SK-N-DZ (cell line): Measurements from ENCODE around the gene TUBB8B.

DNA sequence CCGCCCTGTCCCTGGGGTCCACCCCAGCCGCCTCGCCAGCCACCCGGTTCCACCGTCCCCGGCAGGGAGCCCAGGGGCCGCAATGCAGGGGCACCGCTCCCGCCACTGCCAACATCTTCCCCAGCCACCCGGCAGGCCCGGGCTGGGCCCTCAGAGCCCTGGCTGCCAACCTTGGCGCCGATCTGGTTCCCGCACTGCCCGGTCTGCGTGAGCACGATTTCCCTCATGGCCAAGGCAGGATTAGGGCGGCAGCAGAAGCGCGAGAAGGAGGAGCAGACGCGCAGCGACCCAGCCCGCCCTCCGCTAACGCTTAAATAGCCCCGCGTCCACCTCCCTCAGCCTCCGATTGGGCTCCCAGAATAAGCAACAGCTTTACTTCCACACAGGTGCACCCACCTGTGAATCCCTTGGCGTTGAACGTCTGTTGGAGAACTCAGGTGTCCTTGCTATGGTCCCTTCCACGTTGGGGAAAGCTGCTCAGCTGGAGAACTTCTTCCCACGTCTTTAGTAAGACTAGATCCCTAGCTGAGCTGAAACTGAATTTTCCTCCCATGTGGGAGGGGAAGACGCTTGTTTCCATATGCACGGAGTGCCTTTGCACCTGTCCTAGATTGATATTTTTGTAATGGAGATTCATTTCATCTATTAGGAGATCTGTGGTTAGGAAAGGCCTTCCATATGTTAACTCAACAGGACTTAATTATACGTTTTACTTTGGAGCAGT lies at the start of gene TUBB8B:
Gene TUBB8B (minus strand): TSS at position 285 of the 724 bp plus-strand sequence.
RAMPAGE:
- cytosol, long total RNA, result no peak
- nucleus, long total RNA, result no peak

GRCh38 chr18:136311-136934 lies 21.9 kb upstream of the USP14 start:
RAMPAGE:
- cytosol, long total RNA, result no peak
- nucleus, long total RNA, result no peak

DNA sequence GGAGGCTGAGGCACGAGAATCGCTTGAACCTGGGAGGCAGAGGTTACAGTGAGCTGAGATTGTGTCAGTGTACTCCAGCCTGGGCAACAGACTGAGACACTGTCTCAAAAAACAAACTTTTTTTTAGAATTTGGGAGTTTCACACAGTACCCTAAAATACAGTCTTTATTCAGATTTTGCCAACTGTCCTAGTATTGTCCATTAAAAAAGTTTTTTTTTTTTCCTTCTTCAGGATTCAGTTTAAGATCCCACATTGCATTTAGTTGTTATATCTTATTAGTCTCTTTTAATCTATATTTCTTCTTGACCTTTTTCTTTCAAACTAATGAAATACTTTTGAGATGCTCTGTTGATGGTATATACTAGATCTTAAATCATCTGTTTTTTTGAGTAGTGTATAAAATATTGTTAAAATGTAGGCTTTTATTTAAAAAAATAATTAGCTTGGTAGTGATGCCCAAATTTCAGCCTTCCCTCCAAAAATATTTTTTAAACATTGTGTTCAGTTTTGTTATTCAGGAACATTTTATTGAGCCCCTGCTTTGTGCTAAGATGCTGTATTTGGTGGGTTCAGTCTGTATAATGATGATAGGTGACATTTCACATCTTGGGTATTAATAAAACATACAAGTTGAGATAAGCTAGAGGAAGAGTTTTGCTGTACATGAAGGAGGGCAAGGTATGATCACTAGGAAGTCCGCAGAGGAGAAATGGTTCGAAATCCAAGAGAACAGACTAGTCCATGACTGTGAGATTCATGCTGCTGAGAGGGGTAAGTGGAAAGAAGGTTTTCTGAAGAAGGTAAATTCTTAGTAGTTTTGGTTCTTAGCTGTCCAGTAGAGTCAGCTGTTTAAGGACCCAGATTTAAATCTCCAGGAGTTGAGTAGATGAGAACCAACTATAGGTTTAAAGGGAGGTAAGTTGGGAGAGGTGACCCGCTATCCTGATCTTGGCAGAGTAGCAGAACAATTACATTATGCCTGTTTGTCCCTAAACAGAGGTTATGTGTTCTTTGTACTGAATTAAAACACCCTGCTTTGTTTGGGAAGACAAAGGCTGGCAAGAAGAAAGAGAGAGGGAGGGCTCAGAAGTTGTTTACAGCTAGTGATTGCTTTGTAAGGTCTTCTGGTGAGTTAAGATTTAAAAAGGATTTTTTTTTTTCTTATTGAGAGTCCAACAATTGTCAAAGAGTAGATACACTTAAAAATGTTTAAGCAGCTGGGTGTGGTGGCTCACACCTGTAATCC lies 36.9 kb downstream of the USP14 start:
RAMPAGE:
- cytosol, long total RNA, result no peak
- nucleus, long total RNA, result no peak

RAMPAGE:
- cytosol, long total RNA, result no peak
- nucleus, long total RNA, result no peak
Observed at GRCh38 chr18:254130-254600, 13.7 kb downstream of the THOC1 start.

GRCh38 chr18:261652-262171 lies 6.1 kb downstream of the THOC1 start:
RAMPAGE:
- cytosol, long total RNA, result no peak
- nucleus, long total RNA, result no peak

RAMPAGE:
- cytosol, long total RNA, result start-site peak on the plus strand at chr18:659656-659714, 31 and 77 reads in 2 replicates
- nucleus, long total RNA, result no peak
Observed at GRCh38 chr18:659517-659803, 2.0 kb downstream of the TYMS start.

DNA sequence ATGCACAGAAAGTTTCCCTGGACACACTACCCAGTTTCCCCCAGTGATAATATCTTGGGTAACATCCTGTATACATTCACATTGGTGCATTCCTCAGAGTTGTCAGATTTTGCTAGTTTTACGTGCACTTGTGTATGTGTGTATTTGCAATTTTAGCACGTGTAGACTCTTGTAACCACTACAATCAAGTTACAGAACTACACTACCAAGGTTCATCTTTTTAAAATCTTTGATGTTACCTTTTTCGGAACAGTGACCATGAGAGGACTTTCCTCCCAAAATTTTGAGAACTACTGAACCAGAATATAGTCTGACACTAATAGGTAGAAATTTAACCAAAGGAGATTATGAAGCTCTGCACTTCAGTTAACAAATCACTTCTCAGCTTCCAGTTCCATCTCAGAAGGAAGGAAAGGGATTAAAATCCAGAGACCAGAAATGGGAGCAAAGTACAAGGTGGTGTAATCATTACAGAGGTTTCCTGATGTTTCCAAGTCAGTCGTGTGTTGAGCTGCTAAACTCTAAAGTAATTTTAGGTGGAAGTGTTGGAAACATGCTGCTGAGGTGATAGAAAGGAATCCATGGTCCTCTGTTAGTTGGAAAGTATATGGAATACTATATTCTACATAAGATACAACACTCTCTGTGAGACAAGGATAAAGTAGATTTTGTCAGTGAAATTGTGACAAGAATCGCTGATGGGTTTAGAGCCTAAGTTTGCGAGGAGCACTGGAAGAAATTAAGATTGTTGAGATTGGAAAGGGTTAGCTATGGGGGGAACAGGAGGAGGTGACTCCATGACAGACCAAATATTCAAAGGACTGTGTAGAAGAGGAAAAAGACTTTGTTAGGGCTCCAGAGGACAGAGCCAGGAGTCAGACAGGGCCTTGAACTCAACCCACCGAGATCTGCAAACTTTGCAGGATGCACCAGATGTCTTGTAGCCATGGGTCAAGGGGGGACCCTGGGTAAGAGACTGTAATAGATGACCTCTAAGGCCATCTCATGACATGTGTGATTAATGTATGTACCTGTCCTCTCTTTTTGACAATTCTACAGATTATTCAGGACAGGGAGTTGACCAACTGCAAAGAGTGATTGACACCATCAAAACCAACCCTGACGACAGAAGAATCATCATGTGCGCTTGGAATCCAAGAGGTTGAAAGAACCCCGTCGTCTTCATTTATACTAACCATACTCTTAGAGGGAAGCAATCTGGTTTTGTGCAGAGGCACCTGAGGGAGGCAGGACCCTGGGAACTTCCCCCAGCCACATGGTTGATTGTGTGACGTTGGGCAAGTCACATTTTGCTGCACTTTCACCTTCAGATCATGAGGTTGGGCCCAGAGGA lies 11.0 kb downstream of the TYMS start:
RAMPAGE:
- cytosol, long total RNA, result no peak
- nucleus, long total RNA, result no peak

DNA sequence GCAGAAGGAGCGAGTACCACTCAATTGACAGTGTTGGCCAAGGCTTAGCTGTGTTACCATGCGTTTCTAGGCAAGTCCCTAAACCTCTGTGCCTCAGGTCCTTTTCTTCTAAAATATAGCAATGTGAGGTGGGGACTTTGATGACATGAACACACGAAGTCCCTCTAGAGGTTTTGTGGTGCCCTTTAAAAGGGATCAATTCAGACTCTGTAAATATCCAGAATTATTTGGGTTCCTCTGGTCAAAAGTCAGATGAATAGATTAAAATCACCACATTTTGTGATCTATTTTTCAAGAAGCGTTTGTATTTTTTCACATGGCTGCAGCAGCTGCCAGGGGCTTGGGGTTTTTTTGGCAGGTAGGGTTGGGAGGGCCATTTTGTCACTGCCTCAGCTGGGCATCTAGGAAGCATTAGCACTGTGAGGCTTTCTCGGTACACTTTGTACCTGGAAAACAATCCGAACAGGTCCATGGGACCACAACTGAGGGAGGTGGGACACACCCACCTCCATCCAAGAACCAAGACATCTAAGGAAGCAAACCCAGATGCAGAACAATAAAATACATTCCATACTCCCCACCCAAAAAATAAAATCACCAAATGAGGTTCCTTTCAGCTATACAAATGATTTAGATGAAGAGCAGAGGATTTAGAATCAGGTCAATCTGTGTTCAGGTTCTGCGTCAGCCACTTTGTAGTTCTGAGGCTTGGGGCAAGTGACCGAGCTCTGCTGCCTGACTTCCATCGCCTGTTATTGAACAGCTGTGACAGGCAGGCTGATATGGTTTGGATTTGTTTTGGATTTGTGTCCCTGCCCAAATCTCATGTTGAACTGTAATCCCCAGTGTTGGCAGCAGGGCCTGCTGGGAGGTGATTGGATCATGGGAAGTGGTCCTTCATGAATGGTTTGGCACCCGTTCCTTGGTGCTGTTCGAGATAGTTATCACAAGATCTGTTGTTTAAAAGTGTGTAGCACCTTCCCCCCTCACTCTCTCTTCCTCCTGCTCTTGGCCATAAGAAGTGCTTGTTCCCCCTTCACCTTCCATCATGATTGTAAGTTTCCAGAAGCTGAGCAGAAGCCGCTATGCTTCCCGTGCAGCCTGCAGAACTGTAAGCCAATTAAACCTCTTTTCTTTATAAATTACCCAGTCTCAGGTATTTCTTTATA lies 18.4 kb downstream of the TYMS start:
RAMPAGE:
- cytosol, long total RNA, result no peak
- nucleus, long total RNA, result no peak

GRCh38 chr18:681301-681847 lies 23.9 kb downstream of the TYMS start:
RAMPAGE:
- cytosol, long total RNA, result no peak
- nucleus, long total RNA, result no peak

DNA sequence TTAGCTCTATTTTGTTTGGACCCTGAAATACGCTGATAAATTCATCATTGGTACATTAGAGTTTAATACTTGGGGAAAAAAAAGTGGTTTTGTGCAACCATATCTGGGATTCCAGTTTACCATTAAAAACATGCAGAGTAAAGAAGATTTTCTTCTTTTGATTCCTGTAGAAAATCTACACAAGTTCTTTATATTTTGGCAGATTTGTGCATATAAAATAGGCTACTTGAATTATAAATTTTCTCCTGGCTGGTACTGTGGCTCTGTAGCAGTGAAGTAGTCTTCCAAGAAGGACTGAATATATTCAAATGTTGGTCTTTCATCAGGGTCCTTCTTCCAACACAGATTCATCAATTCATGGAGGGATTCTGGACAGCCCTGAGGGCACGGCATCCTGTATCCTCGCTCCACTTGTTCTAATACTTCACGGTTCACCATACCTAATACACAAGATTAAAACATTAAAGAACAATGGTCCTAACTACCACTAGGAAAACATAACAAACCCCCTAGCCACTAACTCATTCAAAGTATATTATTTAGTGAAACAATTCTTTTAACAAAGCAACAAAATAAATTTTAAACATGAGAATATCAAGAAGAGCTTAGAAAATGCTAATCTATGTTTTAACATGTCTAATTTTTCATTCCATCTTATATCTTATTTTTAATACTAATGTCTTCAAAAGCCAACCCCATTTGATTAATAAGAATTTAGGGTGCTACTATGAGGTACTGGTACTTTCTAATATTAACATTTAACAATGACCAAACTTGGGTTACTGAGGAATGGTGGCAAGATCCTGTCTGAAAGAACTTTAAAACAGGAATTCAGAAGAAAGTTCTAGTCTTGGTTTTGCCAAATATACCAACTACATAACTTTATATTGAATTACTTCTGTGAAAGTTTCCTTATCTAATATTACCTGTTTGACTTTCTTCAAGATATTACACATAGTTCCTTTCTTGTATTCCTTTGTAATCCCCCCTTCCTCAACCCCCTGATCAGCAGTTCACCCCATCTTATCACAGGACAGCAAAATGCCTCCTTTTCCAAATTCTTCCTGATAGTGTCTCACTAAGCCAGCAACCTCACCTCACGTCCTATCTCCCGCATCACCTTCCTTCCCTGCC lies 12.1 kb upstream of the ENOSF1 start:
RAMPAGE:
- cytosol, long total RNA, result no peak
- nucleus, long total RNA, result no peak

DNA sequence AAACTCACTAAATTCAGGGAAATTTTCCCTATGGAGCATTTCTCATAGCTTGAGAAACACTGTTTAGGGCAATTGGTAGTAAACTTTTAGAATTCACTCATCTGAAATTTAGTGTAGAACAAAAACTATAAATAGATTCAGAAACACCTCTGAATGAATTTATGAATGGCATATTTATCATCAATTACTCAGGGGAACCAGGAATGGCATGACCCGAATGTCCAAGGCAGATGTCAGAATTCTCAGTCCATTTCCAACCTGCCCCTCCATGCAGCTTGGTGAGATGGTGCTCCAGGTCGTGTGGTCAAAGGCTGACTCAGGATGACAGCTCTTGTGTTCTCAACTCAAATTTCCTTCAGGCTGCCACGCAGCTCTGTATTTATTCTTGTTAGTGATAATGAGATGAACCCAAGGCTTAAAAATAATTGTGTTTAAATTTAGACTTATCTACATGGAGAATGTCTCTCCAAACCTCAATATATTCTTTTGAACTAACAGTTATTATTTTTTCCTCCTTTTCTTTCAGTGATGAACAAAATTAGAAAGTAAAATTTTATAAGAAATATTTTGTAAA lies 146.9 kb downstream of the METTL4 start:
RAMPAGE:
- cytosol, long total RNA, result no peak
- nucleus, long total RNA, result no peak

GRCh38 chr18:2673180-2673454 lies 17.6 kb downstream of the SMCHD1 start:
RAMPAGE:
- cytosol, long total RNA, result no peak
- nucleus, long total RNA, result no peak

GRCh38 chr18:2688003-2689119 lies 32.8 kb downstream of the SMCHD1 start:
RAMPAGE:
- cytosol, long total RNA, result no peak
- nucleus, long total RNA, result no peak

DNA sequence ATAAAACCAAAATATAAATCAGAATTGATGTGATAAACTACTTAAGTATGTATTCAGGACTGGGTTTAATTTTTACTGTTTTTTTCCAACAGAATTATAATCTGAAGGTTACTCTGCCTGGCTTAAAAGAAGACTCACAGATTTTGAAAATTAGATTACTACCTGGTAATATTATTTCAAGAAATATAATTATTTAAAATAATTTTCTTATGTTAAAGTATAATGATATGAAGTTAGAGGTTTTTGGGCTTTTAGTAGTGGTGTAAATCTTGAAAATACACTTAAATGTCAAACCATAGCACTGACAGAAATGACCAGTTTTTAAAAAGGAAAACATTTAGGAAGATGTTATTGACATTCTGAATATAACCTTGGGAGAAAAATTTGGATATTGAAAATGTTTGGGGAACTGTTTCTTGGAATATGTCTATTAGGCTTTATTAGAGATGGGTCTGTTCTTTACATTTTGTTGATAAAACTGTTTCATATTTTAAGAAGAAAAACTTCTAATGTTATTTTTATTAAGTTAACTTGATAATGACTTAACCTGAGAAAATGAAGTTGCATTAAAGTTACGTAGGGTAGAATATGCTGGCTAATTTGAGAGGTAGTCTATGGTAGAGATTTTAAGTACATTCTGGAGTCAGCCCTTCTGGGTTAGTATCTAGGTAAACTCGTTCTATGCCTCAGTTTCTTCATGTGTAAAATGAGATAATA lies 71.0 kb downstream of the SMCHD1 start:
RAMPAGE:
- cytosol, long total RNA, result no peak
- nucleus, long total RNA, result no peak

DNA sequence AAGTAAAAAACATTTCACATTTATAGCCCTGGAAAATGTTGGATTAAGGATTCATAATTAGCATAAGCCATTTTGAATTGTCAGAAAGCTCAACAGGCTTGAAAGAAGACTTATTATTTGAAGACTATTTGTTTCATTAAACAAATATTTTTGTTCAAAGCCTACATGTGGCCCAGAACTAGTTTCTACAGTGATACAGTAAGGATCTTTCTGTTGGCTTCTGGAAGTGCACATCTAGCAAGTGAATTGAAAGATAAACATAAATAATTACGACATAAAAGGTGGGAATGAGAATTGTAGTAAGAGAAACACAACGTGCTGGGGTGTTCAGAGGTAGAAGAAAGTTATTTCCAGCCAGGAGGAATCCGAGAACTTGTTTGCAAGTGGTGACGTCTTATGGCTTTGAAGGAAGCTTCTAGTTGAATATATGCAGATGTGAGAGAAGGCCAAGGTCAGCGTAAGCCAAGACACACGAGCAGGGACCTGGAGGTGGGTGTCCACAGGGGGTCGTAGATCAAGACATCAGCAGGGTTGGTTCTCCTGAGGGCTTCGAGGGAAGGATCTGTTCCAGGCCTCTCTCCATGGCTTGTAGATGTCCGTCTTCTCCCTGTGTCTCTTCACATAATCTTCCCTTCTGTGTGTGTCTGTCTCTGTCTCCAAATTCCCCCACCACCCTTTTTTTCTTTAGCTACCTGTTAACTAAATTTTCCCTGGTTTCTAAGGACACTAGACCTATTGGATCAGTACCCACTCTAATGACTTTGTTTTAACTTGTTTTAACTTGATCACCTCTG lies 23.7 kb downstream of the EMILIN2 start:
RAMPAGE:
- cytosol, long total RNA, result no peak
- nucleus, long total RNA, result no peak

GRCh38 chr18:2891778-2892282 lies 45.0 kb downstream of the EMILIN2 start:
RAMPAGE:
- cytosol, long total RNA, result no peak
- nucleus, long total RNA, result no peak

DNA sequence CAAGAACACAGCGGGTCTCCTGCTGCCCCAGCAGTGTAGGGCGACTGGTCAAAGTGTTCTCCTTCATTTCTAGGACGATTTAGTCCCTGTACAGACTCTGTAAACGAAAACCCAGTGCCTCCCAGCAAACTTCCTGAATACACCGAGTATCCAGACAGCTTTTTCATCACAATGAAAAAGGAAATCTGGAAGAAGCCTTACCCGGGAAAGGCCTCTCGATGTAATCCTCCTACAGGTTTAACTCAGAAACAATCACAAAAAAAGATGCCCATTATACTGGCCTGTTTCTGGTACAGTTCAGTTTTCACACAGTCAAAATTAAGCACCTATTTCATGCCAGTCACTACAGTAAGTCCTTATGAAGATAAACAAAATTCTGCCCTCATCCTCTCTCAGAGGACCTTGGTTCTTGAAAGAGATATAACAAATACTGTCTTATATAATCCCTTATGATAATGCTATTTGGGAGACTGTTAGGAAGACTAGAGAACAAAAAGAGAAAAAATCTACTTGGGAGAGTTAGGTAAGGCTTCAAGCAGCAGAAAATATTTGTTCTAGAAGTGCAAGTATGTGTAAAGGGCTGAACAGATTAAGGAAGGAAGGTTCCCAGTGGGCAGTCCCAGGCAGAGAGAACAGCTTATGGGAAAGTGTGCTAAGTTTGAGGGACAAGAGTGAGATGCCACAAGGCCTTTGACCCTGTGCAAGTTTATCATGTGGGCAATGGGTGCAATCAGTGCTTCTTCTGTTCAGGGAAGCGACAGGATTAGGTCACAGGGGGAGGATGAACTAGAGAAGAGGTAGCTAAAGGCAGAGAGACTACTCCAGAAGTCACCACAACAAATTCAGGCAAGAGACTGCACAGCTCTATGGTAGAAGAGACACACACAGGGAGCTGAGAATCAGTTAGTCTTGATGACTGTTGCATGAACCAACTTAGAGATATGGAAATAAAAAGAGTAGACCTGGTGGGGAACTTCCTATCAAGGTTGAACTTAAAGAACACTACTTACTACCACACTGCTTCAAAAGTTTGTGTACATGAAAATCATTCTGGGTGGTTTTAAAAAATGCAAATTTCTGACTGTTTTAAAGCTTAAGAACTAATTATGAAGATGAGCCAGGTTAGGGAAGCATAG lies 44.5 kb downstream of the LPIN2 start:
RAMPAGE:
- cytosol, long total RNA, result no peak
- nucleus, long total RNA, result no peak

GRCh38 chr18:2982334-2983334 lies 30.3 kb downstream of the LPIN2 start:
RAMPAGE:
- cytosol, long total RNA, result no peak
- nucleus, long total RNA, result no peak

DNA sequence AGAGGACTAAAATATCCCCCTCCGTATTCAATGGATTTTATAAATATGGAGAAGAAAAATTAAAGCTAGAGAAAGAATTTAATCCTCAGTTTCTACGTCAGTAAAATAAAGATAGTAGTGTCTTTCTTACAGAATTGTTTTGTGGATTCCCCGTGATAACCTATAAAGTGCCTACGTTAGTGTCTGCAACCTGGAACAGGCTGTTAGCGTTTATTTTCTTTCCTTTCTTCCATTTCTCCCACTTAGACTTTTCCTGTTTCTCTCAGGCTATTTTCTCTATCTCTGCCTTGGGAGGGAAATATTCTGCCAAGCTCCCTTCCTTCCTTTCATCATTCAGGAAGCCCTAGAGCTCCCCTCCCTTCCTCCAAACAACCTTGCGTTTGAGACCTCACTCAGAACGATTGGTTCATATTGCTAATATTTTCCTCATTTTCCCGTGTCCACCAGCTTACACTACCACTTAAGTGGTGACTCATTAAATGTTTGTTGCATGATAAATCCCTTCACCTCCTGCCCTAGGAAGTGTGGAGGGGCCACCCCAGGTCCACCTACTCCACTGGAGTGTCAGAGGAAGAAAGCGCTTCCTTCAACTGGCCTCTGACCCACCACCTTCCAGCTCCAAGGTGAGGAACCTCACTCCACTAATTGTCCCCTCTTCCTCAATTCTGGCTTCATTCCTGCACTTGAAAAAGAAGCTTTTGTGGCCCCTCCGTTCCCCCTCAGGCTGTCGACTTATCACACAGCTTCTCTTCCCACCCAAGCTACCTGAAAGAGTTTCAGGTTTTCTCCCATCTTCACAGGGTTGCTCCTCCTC lies 2.2 kb upstream of the LPIN2 start:
RAMPAGE:
- cytosol, long total RNA, result no peak
- nucleus, long total RNA, result no peak

DNA sequence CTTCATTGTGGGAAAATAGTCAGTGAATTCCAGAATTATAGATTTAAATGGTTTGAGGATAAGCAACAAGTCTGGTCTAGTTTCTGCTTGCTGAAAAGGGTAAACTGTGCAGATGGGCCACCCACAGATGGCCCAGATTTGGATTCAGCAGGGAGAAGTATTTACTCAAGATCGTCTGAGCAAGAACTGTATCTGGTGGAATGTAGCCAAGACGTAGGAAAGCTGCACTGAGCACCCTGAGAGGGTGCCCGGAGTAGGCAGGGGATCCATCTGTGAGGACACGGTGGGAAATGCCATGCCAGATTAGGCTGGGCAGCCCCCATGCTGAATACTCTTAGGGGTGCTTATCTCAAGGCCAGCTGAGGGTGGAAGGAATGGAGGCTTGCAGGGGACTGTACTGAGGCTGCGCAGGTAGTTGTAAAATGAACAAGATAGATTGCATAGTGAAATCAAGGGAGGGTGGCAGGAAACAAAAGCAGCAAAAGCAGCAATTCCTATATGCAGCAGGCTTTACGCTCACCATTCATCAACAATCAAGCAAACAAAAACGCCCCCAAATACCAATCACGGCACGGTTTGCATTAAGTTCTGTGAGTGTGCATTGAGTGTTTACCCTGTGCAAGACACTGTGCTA lies 32.0 kb upstream of the LPIN2 start:
RAMPAGE:
- cytosol, long total RNA, result no peak
- nucleus, long total RNA, result no peak